ENCODE data around the genes NUP160, OR4X2 and OR4C16.

DNA sequence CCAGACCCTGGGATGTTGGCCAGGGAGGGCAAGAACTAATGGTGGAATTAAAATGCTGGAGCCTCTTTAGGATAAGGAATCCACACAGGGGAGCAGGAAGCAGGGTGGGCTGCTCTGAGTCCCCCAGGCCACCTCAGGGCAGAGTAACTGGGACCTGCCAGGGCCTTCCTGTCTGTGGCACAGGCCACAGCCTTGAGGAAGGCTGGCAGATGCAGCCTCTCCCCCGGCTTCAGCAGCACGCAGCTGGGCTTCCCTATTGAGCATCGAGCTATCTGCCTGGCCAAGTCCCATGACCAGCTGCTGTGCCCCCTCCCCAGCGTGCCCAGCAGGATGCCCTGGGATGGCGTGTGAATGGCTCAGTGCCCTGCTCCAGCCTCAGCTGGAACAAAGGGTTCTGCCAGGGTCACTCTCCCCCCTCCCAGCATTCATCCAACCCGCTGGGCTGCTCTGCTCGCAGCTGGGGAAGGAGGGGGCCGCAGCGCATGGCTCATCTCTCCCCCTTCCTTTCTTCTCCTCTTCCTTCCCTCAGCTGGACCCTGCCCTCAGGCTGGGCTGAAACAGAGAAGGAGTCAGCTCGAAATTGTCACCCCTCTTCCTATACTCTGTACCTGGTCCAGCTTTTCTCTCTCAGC is 14.6 kb downstream of the LRP4 start:
- PRO-cap, result no peak
- RRBS, 2 experiments, result no CpG with 5 or more reads among the region's 10 CpGs

- PRO-cap, result no peak
- RRBS, 2 experiments, result no CpG with 5 or more reads among the region's 9 CpGs
These were observed 65.2 kb downstream of the ARFGAP2 start for GRCh38 chr11:47111324-47111996.

DNA sequence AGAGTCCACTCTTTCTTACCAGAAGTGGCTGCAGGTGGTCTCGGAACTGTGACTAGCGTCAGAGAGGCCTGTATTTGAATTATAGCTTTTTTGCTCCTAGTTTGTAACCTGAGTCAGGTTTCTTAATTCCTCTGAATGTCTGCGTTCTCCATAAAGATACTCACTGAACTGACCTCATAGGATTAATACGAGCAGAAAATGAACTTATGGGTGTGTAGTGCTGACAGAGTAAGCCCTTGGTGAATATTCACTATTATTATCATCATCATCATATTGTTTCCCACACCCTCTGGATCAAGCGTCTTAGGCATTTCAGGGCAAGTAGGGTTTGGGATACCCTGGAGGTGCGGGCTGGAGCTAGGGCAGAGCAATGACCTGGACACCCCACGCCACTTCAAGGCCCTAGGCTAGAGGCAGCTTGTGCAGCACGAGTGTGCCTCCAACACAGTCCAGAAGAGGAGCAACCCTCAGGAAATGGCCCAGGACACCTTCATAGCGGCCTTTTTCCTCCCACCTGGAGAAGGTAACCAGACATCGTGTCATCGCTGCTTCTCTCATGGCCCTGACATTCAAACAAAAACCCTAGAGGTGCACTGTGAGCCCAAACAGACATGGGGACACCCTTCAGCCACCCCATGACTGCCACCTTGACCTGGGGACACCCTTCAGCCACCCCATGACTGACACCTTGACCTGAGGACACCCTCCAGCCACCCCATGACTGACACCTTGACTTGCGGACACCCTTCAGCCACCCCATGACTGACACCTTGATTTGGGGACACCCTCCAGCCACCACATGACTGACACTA is 28.8 kb downstream of the ARFGAP2 start:
- PRO-cap, result no peak
- RRBS, 2 experiments, result no CpG with 5 or more reads among the region's 12 CpGs

GRCh38 chr11:47182207-47182973 is 3.8 kb downstream of the PACSIN3 start:
- PRO-cap, result no peak
- RRBS, 2 experiments, result no CpG with 5 or more reads among the region's 22 CpGs

DNA sequence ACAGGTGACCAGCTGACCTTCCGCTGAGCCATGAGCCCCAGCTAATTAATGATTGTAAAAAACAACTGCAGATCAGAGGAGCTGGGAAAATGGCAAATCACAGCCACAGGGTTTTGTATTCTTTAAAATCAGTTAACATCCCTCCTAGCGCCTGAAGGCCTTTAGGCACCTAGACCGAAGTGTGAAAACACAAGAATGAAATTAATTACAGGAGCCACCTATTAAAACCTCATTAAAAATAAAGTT is 1.7 kb upstream of the PACSIN3 start:
- PRO-cap, result no peak
- RRBS, 2 experiments, result no CpG with 5 or more reads among the region's 3 CpGs

DNA sequence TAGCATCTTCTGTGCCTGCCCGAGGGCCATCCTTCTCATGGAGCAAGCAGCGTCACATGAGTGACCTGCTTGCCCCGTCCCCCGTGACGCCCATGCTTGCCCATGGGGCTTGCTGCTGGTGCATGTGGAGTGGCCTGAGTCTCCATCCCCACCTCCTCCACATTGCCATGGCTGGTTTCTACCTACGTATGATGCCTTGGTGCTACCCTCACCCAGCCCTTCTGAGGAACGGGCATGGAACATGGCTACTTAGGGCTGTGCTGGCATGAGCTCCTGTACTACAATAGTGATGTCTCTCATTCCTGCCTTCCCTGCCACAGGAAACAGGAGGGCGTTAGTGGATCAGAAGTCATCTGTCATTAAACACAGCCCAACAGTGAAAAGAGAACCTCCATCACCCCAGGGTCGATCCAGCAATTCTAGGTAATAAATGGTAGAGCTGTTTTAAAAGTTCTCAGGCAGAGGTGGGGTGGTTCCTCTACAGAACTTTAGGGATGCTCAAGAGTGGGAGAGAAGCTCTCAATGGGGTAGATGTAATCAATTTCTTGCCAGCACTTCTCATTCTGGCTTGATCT is 31.4 kb downstream of the NR1H3 start:
- PRO-cap, result no peak
- RRBS, 2 experiments, result no CpG with 5 or more reads among the region's 9 CpGs

DNA sequence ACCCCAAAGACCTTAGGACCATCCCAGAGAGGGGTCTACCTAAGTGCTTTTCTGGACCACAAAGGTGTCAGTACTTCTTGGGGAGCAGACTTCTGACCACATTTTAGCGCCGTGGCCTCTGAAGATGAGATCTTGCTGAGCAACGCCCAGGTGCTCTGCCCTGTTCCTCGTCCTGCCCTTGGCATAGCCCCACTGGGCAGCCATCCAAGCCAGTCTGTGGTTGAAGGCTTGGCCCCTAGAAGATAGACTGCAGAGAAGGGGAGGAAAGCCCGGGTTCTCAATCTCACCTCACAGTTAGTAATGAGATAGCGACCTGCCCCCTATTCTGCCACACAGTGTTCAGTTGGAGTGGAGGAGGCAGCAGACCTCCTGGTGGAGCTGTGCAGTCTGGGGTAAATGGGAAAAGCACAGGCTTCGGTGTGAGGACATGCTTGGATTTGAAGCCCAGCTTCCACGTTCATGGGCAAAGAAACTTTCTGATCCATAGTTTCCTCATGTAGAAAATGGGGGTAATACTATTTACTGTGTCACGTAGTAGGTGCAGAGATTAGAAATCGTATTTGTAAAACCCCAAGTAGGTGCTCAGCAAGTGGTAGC is 26.8 kb downstream of the MYBPC3 start:
- PRO-cap, result no peak
- RRBS, 2 experiments, result no CpG with 5 or more reads among the region's 10 CpGs

DNA sequence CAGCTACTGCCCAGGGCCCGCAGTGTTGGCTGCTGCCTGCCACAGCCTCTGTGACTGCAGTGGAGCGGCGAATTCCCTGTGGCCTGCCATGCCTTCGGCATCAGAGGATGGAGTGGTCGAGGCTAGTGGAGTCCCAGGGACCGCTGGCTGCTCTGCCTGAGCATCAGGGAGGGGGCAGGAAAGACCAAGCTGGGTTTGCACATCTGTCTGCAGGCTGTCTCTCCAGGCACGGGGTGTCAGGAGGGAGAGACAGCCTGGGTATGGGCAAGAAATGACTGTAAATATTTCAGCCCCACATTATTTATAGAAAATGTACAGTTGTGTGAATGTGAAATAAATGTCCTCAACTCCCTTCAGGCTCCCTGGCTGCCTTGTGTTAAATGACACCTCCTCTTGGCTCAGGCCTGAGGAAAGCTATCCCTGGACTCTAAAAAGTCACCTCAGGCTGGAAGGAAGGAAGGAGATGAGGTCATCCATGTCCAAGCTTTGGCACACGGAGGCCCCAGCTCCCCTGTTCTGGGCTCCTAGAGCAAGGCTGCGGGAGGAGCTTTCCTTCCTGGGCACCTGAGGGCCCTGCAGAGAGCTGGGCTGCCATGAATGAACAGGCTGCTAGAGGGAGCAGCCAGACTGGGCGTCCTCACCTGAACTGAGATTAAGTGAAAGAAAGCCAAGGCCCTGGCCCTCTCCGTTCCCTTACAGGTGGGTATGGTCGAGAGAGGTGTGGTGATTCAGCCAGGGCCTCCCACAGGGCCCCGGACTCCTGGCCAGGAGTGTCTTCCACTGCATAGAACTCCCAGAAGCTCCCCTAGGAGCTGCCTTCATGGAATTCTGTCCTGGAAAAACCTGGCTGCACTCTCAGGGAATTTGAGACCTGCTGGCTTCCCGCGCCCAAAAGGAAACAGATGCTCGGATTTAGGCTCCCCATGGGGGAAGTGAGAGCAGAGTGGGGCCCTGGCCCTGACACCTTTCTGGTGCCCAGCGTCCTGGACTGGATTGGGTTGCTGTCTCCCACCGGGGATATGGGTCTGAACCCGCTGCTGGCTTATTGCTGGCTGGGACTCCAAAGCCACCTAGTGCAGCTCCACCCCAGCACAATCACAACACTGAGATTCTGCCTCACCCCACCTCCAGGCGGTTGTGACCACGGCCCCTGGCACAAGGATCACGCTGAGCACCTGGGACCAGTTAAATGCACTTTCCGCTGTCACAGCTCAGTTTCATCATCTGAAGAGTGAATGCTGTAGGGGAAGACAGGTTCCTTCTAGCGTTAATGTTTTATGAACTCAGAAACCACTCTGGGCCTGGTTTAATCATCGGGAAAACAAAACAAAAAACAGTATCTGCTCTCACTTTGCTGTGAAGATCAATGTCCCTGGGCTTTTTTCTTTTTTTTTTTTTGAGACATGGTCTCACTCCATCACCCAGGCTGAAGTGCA is 22.3 kb downstream of the MYBPC3 start:
- PRO-cap, result no peak
- RRBS, 2 experiments, result no CpG with 5 or more reads among the region's 25 CpGs

DNA sequence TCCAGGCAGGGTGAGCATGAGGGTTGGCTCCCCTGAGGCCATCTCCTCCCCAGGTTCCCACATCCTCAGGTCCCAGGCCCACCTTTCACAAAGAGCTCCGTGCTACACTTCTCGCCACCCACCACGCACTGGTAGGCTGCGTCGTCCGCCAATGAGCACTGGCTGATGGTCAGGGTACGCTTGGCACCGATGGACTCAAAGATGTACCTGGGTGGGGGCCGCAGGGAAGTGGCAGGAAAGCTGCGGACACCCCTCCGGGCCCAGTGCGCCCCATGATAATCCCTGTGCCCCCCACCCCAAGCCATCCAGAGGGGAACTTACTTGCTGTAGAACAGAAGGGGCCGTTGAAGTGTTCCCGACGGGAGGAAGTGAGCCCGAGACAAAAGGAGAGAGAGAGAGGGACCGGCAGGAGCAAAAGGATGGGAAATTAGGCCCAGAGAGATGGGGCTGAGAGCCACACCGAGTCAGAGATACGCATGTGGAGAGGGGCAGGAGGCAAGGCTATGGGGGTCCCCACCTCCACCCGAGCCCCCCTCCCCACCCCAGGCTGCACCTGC is 9.5 kb downstream of the MYBPC3 start:
- PRO-cap, result no peak
- RRBS, 2 experiments, result no CpG with 5 or more reads among the region's 20 CpGs

DNA sequence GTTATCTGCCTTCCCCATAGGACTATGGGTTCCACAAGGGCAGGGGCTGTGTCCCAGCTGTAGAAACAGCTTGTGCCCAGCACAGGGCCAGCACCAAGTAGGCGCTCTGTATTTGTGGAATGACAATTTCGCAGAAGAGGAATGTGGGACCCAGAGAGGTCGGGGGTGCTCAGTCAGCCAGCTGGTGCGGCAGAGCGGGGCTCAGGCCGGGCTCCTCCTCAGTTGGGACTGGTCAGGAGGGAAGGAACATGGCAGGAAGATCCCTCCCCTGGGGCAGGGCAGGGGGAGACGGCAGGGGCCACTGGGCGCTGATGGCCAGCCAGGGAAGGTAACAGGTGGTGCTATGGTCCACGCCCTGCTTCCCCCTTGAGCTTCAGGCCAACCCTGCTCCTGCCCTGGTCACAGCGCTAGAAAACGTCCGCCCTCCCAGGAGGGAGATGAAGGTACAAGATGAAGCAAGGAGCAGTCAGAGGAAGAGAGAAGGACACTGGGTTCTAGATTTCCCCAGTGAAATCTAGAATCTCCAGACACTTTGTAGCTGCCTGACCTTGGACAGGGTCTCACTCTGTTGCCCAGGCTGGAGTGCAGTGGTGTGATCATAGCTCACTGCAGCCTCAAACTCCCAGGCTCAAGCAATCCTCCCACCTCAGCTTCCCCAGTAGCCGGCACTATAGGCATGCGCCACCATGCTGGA is 13.5 kb upstream of the SPI1 start:
- PRO-cap, result no peak
- RRBS, 2 experiments, result no CpG with 5 or more reads among the region's 14 CpGs

DNA sequence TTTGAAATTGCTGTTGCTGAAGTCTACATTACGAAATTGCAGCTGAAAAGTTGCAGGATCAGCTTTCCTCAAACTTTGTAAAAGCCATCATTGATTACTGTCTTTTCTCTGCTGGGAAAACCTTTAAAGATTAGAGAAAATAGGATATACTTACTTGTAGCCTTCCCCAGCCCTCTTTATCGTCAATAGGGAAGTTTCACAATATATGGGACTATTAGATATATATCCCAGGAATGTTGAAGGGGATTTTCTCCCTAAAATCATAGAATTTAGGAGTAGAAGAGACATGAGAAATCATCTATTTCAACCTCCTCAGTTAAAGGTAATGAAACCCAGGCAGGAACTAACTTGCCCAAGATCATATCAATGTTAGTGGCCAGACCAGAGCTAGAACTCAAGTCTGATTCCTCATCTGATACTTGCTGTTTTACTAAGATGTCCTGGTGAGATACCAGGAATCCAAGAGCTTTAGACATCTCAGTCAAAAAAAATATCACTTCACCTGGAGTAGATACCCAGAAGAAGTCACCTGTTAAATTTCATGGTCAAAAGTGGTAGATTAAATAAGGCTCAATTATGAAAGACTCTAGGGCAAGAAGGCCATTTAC is 10.5 kb upstream of the AGBL2 start:
- PRO-cap, result no peak
- RRBS, 2 experiments, result no CpG with 5 or more reads among the region's 2 CpGs

DNA sequence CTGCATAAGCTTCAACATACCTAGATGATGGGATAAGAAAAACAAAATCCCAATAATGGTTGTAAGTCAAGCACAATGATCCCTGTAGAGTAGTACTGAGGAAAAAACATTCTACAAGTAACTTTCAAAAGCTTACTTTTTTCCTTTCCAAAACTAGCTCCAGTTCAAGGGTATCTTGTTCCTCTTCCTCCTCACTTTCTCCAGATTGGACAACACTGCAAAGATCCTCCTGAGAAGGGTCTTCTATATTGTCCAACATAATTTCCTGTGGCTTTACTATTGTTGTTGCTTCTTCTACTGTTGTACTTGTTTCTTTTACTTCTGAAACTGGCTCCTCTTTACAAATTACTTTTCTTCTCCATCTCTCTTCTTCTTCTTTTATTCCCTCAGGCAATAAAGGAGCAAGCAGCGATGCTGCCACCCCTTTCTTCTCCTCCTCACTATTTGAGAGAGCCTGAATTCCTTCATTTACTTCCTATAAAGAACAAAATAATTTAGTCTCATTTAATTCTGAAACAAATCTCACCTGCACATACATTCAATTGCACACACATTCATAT is 21.1 kb downstream of the FNBP4 start:
- PRO-cap, result no peak
- RRBS, 2 experiments, result no CpG with 5 or more reads among the region's 1 CpG

DNA sequence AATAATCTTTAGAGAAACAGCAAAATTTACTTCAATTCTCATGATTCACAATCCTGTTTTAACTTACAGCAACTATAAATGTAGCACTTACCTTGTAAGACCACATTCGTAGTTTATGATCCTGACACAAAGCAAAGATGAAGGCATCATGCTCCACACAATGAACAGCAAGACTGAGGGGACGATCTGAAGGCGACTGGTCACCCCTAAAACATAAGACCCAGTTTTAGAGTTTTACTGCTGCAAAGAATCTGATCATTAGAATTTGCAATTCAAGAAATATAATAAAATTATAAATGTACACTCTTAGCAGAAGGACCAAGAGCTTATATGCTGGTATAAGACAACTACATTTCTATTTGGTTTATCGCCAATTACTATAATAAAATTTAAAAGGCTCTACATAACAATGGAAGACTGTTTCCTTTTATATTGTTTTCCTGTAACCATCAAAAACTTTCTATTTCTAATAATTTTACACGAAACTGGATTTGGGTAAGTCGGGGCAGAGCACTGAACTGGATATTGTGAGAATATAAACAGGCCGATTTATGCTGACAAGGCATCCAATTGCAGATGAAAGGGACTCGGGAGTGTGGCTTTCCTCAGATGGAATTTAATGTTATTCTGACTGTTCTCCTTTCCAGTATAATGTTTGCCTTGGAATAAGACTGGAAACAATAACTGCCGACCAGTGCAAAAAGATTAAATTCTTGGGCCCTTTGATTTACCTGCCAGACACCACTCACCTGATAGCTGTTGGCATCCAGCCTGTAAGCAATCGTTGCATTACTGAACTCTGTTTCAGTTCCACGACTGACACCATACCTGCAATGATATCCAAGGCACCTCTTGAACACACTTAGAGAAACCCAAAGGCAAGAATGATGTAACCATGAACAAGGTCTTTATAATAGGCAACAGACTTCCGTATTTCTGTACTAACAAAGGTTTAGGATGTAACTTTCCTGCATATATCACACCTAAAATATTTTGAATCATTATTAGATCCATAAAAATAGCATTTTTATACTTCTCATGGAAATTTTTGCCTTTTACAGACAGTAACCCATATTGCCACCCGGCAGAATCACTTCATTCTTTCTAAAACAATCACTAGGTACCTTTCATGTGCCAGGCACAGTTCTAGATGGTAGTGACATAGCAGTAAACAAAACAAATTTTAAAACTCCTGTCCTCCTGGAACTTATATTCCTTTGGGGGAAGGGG is 10.9 kb downstream of the NUP160 start:
- PRO-cap, result no peak
- RRBS, 2 experiments, result no CpG with 5 or more reads among the region's 13 CpGs

DNA sequence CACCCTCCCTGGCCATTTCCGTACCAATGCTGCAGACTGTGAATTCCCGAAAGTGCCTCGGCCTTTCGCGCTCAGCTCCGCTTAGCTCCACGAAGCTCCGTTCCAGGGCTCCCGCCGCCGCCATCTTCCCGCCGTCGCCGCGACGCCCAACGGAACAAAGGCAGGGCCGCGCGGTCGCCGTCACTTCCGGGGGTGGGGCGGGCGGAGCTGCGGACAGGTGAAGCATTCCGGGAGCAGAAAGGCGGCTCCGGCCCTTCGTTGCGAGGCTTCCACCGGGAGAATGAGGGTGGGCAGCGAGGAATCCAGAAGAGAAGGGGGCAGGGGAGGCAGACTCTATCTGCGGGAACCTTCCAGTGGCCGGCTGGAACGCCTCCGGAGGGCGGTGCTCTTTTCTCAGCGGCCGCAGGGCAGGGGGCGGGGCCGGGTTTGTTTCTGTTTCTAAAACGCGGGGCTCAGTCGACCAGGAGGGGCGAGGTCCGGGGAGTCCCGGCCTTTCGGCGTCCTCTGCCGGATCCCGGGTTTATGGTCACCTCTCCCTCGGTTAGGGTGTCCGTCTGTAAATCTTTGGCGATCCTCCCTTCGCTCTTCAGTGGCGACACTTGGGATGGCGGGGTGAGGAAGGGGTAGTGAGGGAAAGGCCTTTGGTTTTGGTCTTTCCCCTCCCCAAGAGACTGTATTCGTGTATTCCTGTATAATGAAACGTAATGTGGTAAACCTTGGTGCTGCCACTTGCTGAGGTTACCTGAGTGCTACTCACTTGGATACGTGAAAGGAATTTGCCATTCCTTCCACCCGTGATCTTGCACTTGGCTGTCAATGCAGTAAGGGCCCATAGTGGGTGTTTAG is at the start of gene NUP160:
Gene NUP160 (minus strand): TSS at position 156 of the 846 bp plus-strand sequence.
- PRO-cap, result bidirectional peak, plus-strand start at position 183 of the sequence, minus-strand start at position 136 of the sequence
- RRBS, 2 experiments, result 2 to 3% methylated on average over 20 of the region's 63 CpGs

DNA sequence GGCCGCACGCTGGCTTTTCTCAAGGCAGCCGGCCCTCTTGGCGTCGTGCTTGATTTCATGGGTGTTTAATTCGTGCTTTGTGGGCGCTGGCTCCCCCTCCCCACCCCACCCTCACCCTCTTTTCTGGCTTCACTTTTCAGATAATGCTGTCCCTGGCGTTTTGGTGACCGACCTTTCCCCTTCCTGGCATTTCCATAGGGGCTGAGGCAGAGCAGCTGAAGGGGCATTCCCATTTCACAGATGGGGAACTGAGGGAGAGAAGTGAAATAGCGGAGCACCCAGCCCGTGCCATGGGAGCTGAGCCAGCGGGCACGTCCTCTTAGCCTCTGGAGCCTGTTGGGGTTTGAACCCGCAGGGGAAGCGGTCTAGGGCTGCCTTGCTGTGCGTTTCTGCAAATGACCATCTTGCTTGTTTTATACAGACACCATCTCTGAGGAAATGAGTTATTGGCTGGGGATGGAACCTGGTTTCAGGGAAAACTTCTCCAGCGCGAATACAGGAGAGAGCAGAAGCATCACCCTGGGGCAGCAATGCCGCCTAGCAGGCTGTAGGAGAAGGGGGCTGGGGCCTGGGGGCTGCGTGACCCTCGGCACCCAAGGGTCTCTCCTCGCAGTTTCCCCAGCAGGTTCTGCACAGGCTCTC is 1.3 kb downstream of the PTPRJ start:
- PRO-cap, result no peak
- RRBS, 2 experiments, result 0% methylated on average over 3 of the region's 22 CpGs; no CpG with 5 or more reads in 1 of the 2 experiments

- PRO-cap, result no peak
- RRBS, 2 experiments, result no CpG with 5 or more reads among the region's 21 CpGs
These were observed 38.5 kb downstream of the PTPRJ start for GRCh38 chr11:48018499-48019609.

DNA sequence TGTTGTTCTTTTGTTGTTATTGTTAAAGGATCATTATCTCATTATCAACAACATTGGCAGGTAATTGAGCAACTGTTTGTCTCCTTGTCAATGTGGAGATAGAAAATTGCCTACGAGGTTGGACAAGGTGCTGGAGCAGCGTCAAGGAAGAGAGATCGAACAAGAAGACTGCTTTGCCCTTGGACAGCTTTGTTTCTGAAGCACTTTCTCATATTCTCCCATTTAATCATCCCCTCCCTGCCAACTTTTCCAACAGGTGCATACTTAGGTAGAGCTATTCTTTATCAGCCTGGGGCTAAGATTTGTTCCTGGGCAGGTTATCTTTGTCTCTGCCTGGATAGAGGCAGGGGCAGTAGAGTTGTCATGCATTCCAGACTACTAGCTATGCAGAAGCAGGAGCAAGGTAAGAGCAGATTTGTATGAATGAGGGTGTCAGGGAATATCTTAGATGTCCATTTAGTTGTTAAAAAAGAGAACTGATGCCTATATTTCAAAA is 82.2 kb downstream of the PTPRJ start:
- PRO-cap, result no peak
- RRBS, 2 experiments, result no CpG with 5 or more reads among the region's 3 CpGs

DNA sequence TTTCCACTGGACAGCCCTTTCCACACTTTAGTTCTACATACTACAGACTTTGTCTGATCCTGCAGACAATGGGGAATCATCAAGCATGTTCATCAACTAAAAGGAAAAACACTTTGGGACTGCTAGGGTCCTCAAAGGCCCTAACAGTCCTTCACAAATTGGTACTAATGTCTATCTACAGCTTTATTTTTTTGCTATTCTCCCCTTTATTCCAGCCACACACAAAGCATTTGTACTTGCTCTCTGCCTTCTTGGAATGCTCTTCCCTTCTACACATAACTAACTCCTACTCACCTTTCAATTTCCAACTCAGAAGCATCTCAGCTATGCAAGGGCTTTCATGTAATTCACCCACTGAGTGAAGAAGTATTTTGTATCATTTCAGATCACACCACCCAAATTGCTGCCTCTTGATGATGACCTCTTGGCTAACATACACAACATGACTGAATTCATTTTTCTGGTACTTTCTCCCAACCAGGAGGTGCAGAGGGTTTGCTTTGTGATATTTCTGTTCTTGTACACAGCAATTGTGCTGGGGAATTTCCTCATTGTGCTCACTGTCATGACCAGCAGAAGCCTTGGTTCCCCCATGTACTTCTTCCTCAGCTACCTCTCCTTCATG is at the start of gene OR4X2:
Gene OR4X2 (plus strand): TSS at position 443 of the 625 bp plus-strand sequence.
- PRO-cap, result no peak

GRCh38 chr11:54537454-54537670 is 66.4 kb downstream of the OR4C46 start:
- PRO-cap, result no peak
- RRBS, 2 experiments, result no CpG with 5 or more reads among the region's 5 CpGs

DNA sequence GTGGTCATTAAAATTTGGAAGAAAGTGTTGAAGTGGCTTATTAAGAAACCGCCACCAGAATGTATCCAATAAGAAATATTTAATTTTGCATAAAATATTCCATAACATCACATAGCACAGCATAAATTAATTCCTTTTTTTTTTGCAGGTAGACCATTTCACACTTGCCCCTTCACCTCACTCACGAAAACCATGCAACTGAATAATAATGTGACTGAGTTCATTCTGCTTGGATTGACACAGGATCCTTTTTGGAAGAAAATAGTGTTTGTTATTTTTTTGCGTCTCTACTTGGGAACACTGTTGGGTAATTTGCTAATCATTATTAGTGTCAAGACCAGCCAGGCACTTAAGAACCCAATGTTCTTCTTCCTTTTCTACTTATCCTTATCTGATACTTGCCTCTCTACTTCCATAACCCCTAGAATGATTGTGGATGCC is at the start of gene OR4C16:
Gene OR4C16 (plus strand): TSS at position 193 of the 441 bp plus-strand sequence.
- PRO-cap, result no peak
- RRBS, 2 experiments, result no CpG with 5 or more reads among the region's 3 CpGs

All from HEK293 (cell line).